Colonic mucosa (tissue), 1 donor: Measurements from ENCODE around the gene DLK1.

DNA sequence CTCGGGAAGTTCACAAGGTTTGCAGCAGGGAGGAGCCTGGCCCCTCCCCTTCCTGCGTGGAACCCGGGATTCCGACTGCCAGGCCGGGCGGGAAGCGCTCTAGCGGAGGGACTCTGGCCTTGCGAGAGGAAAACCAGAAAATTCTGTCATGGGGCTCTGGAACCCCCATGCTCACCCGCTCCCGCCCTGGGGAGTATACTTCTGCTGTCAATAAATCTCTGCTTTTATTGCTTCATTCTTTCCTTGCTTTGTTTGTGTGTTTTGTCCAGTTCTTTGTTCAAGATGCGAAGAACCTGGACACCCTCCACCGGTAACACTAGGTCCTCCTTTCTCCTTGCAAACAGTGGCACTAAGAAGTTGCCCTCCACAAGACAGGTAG lies 98.1 kb upstream of the EVL start:
- PRO-cap, result no peak

DNA sequence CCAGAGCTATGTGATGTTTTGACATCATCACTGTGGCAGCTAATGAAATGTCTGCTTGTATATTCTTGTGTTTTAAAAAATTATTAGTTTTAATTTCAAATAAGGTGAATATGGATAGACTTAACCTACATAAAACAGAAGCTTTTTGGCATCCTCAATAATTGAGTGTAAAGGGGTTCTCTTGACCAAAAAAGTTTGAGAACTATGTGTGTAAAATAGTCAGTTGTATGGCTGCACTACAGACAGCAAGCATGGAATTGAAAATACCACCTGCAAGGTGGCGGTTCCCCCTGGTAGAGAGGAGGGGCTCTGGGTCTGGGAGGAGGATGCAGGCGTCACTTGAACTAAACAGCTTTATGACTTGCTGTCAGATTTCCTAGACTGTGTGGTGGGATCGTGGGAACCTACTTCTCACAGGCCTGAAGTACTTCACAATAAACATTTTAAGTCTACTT lies 6.3 kb downstream of the EVL start:
- PRO-cap, result no peak

- PRO-cap, result no peak
Measured at GRCh38 chr14:100079052-100079785, 14.0 kb downstream of the EVL start.

DNA sequence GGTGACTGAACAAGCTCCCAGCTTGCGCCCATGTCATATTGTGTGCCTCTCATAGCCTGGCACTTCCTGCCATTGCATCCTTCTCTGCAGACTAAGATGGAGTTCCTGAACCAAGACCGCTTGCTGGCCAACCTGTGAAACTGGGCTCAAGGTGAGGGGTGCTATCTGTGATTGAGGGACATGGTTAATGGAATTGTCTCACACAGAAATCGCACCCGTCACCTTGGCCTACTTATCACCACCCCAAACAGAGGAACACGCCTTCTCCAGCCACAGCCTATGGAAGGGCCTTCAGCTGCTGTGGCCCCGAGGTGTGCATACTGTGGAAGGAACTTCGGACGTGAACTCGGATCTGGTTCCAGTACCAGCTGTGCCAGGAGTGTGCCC lies 44.3 kb downstream of the EVL start:
- PRO-cap, result no peak

- PRO-cap, result unidirectional peak, minus-strand start at chr14:100134616
Measured at GRCh38 chr14:100134170-100135046, 25.0 kb downstream of the DEGS2 start.

DNA sequence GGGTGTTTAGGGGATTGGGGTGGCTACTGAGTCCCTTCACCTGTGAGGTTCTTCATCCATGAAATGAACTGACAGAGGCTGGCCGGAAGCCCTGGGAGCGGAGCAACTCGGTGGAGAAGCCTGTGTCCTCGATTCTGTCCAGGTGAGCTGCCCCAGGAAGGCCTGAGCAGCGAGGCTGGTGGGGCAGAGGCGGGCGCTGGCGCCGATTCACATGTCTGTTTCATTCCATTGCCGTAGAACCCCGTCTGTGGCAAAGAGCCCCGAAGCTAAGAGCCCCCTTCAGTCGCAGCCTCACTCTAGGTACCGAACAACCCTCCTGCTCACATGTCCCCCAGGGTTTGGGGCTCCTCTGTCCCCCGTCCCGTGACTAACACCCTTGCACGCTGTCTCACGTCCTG lies 21.9 kb downstream of the DEGS2 start:
- PRO-cap, result no peak

DNA sequence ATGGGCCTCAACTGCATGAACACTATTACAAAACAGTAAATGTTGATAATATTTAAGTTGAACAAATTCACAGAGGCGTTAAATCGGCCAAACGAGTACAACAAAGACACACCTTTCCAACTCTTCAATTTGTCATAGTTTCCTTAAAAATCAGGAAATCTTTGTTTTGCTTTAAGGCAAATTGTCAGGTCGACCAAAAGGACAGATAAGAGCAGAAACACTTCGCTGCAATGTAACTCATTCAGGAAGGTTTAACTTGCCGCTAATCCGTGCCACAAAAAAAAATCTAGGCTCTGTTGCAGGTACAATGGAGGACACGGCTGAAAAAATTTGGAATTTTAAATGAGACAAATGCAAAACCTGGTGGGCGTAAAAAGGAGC lies 1.5 kb upstream of the YY1 start:
- PRO-cap, result no peak

DNA sequence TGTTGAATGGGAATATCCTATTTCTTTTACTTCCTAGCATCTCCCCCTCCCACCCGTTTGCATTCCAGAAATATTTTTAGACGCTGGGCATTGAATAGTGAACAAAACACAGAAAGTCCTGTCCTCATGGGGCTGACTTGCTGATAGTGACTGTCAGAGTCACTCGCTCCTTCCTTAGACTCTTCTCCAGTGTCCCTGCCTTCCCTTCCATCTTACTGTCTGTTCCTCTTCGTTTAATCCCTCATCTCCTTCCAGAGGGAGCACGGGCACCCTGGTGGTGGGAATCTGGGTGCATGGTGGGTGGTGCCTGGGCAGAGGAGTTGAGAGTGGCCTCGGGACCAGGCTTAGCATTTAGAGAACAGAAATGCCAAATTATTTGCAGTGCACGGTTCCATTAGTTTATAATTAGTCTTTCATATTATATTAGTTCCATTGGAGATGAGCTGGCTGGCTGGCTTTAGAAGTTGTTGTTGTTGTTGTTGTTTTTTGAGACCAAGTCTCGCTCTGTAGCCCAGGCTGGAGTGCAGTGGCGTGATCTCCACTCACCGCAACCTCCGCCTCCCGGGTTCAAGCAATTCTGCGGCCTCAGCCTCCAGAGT lies 644 bp downstream of the WDR25 start:
- PRO-cap, result no peak

GRCh38 chr14:100388630-100389128 lies 12.4 kb downstream of the WDR25 start:
- PRO-cap, result bidirectional peak, plus-strand start at chr14:100388881, minus-strand start at chr14:100388773

- PRO-cap, result bidirectional peak, plus-strand start at chr14:100417777, minus-strand start at chr14:100417551
Measured at GRCh38 chr14:100417319-100418133, 41.2 kb downstream of the WDR25 start.

GRCh38 chr14:100434246-100434655 lies 58.0 kb downstream of the WDR25 start:
- PRO-cap, result no peak

- PRO-cap, result no peak
Measured at GRCh38 chr14:100537746-100538399, 49.3 kb downstream of the BEGAIN start.

DNA sequence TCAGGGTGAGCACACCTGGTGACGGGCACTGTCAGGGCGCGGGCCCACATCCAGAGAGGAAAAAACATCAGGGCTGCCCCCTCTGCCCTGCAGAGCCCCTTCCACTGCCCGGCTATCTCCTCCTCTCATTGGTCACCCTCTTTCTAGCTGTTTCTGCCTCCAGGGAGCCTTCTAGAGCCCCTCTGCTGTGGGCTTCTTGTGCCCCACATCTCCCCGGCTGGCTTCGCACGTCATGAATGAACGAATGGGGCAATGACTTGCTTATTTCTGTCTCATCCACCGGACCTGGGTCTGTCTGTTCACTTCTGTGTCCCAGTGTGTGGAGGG lies 52.9 kb upstream of the BEGAIN start:
- PRO-cap, result no peak

DNA sequence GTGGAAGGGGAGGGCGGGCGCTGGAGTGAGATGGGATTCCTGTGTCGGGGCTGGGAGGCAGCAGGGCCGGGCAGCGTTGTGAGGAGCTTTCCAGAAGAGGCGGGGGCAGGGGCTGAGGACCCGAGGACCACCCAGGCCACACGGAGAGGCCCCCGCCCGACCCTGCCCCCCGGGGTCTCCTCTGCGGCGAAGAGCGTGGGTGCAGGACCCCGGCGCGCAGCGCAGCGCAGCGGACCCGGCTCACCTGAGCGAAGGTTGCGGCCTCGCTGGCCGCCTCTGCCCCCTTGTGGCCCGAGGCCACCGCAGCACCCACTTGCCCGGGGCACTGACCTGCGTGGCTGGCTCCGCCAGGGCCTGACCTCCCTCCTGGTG lies 67.5 kb upstream of the BEGAIN start:
- PRO-cap, result no peak

GRCh38 chr14:100714264-100715141 lies 12.2 kb upstream of the DLK1 start:
- PRO-cap, result no peak

DNA sequence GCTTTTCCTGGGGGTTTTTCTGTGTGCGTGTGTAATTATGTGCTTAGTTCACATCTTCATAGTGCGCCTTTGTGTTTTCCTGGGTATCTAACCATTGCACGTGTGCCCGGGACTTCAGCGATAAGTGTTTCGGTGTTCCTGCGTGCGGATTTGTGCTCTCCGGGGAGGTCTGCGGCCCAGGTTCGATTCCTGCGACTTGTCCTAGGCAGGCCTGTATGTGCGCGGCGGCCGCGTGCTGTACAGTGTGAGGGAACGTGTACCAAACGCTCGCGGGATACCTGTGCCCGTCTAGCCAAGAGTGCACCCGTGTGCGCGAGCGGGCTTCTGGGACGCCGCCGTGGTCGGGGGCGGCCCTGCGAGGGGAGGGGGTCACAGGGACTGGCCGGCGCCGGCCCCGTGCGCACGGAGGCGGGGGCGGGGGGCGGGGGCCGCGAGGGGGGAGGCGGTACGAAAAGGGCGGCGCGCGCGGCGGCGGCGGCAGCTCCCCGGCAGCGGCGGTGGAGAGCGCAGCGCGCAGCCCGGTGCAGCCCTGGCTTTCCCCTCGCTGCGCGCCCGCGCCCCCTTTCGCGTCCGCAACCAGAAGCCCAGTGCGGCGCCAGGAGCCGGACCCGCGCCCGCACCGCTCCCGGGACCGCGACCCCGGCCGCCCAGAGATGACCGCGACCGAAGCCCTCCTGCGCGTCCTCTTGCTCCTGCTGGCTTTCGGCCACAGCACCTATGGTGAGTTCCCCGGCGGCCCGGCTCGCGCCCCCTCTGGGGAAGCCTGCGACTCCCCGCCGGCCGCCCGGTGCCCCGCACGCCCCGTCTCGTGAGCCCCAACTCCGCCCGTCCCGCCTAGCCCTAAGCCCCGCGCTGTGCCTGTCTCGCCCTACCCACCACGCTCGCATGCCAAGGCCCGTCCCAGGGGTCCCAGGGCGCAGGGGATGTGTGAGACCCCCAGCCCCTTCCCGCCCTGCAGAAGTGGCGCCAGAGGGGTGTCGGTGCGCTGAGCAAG lies at the start of gene DLK1:
Gene DLK1 (plus strand): TSS at position 477 of the 994 bp plus-strand sequence.
- PRO-cap, result no peak

DNA sequence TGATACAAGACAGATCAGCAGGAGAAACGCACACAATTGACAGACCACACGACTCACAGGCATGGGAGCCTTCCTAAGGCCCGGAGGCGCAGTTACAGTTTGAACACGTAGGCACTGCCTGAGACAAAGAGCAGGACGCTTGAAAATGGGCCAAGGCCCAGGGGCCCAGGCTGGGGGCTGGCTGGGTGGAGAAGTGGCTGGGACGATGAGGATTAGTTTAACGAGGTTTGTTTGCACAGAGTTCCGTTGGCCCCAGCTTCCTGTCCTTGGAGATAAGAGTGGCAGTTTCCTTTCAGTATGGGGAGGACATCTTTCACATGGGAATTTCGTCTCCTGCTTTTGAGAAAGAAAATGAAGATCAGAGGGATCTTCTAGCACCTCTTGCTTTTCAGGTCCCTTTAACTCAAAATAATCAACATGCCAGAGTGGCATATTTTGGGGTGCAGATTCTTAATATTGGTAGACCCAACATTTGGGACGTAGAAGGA lies 44.5 kb downstream of the DLK1 start:
- PRO-cap, result no peak

DNA sequence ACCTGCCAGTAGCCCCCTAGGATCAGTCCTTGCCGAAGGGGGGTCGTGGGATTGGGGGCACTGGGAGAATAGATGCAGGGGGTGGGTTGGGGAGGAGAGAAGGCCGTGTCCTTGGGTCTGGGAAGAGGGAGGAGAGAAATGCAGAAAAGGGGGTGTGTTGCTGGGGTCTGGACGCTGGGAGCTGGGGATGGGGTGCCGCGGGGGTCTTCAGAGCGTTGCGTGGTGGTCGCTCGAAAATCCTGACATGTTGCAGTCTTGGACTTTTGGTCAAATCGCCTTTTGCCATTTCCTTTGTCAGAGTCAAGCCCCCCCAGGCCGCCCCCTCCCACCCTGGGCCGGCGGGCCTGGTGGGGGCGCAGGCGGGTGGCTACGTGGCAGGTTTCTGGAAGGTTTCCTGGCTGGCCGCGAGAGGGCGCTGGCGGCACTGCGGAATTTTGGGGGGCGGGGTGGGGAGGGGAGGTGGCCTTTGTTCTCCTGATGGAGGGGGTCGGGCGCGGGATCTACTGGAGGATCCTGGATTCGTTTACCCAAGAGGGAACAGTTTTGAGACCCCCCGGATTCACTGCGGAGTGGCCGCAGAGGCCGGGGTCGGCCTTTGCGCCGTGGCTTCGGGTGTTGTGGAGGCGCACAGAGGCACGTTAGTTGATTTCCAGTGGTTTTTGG lies 76.5 kb downstream of the RTL1 start:
- PRO-cap, result no peak

DNA sequence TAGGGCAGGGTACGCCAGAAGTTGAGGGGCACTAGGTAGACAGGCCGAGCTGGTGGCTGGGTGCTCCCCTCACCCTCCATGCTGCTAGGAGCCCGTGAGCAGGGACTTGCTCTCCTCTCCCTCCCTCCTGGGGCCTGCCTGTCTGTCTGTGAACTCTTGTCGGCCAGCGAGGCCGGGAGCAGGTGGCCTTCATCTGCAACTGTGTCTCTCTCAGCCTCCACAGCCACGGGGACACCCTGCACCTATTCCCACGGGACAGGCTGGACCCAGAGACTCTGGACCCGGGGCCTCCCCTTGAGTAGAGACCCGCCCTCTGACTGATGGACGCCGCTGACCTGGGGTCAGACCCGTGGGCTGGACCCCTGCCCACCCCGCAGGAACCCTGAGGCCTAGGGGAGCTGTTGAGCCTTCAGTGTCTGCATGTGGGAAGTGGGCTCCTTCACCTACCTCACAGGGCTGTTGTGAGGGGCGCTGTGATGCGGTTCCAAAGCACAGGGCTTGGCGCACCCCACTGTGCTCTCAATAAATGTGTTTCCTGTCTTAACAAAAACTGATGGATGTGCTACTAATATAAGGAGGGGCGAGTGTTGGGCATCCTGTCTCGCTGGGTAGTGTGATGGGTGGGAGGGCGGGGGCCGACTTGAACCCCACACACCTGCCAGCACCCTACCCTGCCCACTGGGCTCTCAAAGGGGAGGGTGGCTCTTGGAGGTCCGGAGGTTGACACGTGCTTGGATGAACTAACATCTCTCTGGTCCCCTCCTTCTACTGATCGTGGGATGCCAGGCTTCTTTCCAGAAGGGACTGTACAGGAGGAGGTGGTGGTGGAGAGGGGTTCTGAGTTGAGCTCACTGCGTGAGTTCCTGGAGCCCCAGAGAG lies 42.8 kb downstream of the RTL1 start:
- PRO-cap, result no peak

GRCh38 chr14:101120455-101120930 lies 217.0 kb upstream of the RTL1 start:
- PRO-cap, result no peak